Pulmonary lymph node (tissue), 1 donor: ENCODE results near the genes NOC2L and PLEKHN1.

- PRO-cap, result no peak
These were observed 52.6 kb downstream of the OR4F16 start for GRCh38 chr1:633567-634561.

GRCh38 chr1:904986-905676 is 18.6 kb upstream of the SAMD11 start:
- PRO-cap, result no peak

DNA sequence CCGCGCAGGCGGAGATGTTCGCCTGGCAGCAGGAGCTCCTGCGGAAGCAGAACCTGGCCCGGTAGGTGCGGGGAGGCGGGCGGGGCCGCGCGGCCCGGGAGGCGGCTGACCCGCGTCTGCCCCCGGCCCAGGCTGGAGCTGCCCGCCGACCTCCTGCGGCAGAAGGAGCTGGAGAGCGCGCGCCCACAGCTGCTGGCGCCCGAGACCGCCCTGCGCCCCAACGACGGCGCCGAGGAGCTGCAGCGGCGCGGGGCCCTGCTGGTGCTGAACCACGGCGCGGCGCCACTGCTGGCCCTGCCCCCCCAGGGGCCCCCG is 16.7 kb downstream of the NOC2L start:
- PRO-cap, result no peak

DNA sequence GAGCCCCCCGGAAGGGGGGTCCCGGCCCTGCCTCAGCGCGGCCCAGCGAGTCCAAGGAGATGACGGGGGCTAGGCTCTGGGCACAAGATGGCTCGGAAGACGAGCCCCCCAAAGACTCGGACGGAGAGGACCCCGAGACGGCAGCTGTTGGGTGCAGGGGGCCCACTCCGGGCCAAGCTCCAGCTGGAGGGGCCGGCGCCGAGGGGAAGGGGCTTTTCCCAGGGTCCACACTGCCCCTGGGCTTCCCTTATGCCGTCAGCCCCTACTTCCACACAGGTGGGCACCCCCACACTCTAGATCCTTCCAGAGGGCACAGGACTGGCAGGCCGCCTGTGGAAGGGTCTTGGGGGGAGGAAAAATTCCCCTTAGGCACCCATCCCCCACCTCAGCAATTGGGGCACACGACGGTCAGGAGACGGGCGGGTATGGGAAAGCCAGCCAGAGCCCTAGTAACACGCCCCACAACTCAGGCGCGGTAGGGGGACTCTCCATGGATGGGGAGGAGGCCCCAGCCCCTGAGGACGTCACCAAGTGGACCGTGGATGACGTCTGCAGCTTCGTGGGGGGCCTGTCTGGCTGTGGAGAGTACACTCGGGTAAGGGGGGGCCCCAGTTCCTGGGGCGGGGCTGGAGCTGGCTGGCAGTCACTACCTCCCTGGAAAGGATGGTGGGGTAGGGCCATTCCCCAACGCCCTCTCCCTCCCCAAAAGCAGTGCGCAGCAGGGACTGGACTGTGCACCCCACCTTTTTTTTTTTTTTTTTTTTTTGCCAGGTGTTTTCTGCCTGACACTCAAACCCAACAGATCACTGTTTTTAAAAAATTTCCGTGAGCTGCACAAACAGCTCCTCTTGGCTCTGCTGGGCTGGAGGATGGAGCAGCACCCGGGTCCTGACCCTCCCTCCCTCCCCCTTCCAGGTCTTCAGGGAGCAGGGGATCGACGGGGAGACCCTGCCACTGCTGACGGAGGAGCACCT is 16.0 kb downstream of the NOC2L start:
- PRO-cap, result no peak

GRCh38 chr1:946004-946570 is 13.0 kb downstream of the NOC2L start:
- PRO-cap, result no peak

- PRO-cap, result bidirectional peak, plus-strand start at chr1:959394, minus-strand start at chr1:959251
These were observed at the start of gene NOC2L for GRCh38 chr1:958740-959601. NOC2L (minus strand) TSS chr1:959256.

DNA sequence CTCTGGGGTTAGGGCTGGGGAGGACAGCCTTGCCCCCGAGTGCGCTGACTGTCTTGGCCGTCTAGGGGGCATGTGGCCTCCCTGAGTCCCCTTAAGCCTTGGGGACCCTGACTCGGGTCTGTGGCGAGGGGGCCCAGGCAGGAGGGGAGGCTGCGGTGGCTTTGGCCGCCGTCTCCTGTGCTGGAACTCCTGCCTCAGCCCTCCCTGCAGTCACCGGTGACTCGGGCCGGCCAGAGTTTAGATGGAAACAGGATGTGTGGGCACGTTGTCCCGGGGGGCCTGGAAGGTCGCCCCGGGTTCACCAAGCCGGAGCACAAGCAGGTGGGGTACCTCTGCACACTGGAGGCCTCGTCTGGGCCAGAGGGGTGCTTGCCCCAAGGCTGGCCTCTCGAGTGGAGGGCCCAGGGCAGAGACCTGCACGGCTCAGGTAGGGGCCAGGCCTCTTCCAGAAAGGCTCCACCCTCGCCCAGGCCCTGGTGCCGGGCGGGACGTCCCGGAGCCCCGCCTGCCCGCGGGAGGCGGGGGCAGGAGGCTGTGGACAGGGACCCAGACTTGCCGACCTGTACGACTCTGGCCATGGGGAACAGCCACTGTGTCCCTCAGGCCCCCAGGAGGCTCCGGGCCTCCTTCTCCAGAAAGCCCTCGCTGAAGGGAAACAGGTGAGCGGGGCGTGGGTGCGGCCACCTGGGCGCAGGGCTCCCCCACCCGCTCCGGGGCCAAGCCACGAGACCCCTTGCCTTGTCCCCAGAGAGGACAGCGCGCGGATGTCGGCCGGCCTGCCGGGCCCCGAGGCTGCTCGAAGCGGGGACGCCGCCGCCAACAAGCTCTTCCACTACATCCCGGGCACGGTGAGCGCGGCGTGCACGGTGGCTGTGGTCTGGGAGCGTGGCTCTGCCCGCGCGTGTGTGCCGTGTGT is at the start of gene PLEKHN1:
Gene PLEKHN1 (plus strand): TSS at position 527 of the 916 bp plus-strand sequence.
- PRO-cap, result unidirectional peak, plus-strand start at position 567 of the sequence

- PRO-cap, result no peak
These were observed 664 bp downstream of the AGRN start for GRCh38 chr1:1020472-1021095.

- PRO-cap, result unidirectional peak, plus-strand start at chr1:1033233; unidirectional peak, plus-strand start at chr1:1033357
These were observed 13.1 kb downstream of the AGRN start for GRCh38 chr1:1032868-1033625.

- PRO-cap, result bidirectional peak, plus-strand start at chr1:1136768, minus-strand start at chr1:1136561
These were observed 20.5 kb upstream of the C1orf159 start for GRCh38 chr1:1136274-1136911.

- PRO-cap, result unidirectional peak, plus-strand start at chr1:1137008; bidirectional peak, plus-strand start at chr1:1137503, minus-strand start at chr1:1137405
These were observed 21.3 kb upstream of the C1orf159 start for GRCh38 chr1:1136912-1137962.

- PRO-cap, result no peak
These were observed 23.5 kb upstream of the TTLL10 start for GRCh38 chr1:1150116-1150663.

DNA sequence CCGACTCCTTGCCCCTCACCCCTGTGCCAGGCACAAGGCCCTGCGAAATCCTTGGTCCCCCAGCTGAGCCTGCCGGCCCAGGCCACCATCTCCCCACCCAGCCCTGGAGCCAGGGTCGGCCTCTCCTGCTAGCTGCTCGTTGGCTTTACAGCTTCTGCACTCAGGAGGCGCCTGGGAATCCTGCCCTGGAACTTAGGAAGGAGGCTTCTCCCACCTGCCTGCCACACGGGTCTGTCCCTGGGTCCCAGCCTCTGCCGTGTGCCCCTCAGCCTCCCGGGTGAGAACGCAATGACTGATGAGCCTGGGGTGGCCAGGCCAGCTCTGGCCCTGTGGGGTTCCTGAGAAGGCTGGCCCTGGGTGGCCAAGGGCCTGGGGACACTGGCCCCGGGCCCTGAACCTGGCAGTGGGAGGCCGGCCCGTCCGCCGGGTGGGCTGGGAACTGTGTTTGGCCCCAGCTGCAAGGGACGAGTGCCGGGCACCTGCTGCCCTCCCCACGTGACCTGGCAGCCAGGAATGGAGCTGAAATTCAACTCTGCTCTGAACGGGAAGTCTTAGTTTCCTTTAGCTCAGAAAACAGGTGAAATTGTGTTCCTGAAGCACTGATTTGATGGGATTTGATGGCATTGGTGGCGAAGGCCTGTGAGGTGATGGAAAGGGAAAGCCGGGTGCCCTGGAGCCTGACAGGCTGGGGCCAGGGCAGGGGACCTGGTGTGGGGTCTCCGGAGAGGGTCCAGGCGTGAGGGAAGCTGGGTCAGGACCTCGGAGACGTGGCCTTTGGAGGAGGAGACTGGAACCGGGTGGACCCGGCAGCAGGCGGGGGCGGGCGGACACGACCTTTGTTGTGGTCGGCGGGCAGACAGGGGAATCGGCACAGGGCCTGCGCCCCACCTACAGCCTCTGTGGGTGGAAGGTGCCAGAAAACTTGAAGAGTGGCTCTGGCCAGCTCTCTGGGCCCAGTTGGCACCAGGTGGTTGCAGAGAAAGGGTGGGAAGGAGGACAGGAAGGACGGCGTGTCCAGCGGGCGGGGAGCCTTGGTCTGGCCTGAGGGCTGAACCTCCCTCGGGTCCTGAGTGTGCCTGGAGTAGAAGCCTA is 8.1 kb upstream of the TTLL10 start:
- PRO-cap, result no peak

- PRO-cap, result no peak
These were observed 9.1 kb downstream of the TTLL10 start for GRCh38 chr1:1182806-1183247.

DNA sequence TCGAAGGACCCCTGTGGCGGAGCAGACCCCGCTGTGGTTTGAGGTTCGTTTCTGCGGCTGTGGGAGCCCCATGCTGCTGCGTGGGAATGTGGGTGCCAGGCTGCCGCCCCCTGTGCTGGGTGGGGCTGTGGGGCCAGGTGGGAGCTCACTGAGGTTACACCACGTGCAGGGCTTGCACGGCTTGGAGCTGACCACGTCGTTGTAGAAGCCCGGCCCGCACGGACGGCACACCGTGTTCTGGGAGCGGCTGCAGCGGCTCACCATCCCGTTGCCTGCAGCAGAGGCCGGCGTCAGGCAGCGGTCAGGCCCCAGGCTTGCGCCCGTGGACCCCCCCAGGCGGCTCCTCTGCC is 464 bp downstream of the TNFRSF4 start:
- PRO-cap, result no peak

- PRO-cap, result no peak
These were observed 7.7 kb upstream of the TNFRSF4 start for GRCh38 chr1:1221389-1222255.

DNA sequence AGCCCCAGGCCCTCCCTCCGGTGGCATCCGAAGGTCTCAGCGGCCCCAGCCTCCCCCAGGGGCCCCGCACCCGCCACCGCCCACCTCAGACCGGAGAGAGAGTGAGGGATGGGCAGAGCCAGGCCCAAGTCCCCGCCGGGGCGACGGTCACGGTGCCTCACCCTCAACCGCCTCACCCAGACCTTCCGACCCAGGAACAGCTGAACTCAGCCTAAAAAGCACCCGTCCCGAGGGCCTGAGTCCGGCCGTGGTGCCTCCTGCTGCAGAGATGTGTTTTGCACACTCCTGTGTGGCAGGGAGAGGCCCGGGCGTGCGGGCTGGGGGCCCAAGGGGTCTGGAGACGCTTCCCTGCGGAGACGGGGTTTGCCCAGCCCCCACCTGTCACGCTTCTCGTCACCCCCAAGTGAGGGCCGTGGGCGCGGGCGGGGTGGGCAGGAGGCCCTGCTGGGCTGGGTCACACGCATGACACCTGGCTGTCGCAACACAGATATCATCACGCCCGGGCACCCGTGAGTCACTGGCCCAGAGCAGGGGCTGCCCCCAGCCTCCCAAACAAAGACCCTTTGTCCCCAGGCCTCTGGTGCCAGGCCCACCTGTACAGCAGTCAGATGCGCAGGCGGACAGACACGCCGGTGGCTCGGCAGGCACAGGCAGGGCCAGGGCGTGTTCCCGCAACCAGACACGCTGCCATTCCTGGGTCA is 5.8 kb downstream of the B3GALT6 start:
- PRO-cap, result no peak

DNA sequence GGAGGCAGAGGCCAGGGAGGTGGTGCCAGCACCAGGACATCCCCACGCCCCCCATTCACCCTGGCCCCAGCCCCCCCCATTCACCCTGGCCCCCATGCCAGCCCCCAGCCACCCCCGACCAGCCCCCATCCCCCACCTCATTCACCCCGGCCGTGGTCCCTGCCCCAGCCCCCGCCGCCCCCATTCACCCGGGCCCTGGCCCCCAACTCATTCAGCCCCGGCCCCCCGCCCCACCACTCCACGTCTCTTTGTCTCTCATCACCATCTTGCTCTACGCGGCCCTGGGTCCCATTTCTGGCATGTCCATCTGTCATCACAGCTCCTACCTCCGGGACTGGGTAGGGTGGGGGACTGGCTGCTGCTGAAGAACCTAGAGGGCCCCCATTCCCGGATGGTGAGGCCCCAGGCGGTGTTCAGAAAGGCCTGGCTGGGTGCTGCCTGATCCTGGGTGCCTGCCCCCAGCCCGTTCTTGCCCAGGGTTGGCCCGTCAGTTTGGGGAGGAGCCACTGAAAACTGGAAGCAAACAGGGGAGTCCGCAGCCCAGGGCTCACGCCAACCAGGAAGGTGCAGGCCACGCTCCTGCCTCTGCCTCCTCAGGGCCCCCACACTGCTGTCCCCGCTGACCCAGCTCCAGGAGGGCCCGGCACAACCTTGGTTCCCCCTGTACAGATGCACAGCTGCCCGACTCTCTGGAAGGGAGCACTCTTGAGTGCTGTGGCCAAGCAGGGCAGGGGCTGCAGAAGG is 5.8 kb downstream of the C1QTNF12 start:
- PRO-cap, result no peak

DNA sequence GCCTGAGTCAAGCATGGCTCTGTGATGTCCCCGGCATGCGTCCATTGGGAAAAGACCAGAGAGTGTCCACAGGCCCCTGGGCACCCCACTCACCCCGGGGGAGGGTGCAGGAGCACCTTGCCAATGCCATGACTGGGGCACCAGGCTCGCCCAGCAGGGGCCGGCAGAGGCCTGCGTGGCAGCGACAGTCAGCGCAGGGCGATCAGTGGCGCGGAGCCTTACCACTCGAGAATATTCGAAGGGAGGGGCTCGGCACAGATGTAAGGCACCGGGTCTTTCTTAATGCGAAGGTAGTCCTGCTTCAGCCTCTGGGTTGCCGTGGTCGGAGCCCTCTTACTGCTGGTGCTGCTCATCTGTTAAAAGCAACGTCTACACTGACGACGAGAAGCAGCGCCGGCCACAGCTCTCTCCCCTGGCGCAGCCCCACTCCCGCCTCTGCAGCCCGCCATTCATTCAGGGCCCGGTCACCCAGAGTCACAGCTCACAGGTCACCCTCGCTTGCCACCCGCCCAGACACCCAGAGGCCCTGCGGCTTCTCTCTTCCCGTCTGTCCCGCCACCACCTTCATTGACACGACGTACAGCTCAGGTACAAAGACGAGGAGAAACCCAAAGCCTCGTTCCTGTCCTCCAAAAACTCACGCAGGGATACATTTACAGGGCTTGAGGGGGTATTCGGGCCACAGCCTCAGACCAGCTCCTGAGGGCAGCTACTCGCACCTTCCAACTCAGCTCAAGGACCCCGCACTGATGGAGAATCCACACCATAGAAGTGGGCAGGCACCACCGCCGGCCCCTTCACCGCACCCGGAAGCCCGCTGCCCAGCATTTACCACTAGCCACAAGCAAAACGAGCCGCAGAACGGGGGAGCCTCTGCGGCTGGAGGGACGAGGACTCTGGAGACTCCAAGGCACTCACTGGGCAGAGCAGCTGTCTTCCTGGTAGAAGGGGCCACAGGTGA is 5.7 kb downstream of the UBE2J2 start:
- PRO-cap, result no peak

GRCh38 chr1:1270273-1270807 is 3.3 kb downstream of the UBE2J2 start:
- PRO-cap, result no peak